Lower leg skin (tissue), 2 donors: ENCODE results near the genes METTL2B, TNPO3 and SMO.

GRCh38 chr7:128027441-128028250, 3.6 kb downstream of the LRRC4 start:
- PRO-cap: no peak
- RAMPAGE, long total RNA, 2 experiments: no peak in any of the 2 experiments

- PRO-cap: no peak
- RAMPAGE, long total RNA, 2 experiments: no peak in any of the 2 experiments
These were observed 30.7 kb upstream of the LRRC4 start for GRCh38 chr7:128061925-128062432.

- PRO-cap: no peak
- RAMPAGE, long total RNA, 2 experiments: no peak in any of the 2 experiments
These were observed 20.3 kb downstream of the RBM28 start for GRCh38 chr7:128323393-128323836.

DNA sequence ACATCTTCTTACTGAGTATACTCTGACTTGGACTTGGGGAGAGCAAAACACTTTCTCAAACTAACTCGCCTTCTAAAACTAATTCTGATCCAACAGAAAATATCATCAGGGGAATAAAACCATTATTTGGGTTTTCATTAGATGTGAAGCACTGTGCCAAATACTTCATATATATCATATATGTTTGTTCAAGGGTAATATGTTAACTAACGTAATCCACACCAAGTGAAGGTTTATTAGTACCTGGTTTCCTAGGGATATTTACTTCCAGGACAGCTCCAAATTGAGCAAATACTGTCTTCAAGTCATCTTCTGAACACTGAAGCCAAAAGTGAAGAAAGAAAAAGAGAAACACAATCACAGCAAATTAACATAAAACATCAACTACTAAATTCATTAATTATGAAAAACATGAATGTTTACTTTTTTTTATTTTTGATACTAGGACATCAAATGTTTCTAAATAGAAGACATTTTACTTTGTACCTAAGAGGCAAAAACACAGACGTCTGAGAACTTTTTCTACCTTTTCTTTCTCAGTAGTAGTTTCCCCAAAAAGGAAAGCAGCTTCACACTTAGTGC, 5.1 kb downstream of the RBM28 start:
- PRO-cap: no peak
- RAMPAGE, long total RNA, 2 experiments: no peak in any of the 2 experiments

- PRO-cap: no peak
- RAMPAGE, long total RNA, 2 experiments: no peak in any of the 2 experiments
These were observed 28.3 kb downstream of the IMPDH1 start for GRCh38 chr7:128381574-128381773.

DNA sequence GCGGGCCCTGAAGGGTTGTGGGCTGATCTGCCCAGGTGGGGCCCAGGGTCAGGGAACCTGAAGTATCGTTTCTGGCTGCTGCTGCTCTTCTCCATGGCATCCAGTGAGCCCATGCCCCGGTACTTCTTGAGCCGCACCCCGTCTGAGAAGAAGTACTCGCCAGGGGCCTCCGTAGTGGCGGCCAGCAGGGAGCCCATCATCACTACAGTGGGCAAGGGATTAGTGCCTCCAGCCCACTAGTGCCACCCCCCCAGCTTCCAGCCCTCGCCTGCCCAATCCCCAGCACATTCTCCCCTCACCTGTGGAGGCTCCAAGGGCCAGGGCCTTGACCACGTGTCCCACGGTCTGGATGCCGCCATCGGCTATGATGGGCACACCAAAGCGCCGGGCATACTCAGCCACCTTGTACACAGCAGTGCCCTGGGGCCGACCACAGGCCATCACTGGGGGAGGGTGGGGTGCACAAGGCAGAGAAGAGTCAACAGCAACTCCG, 14.9 kb downstream of the IMPDH1 start:
- PRO-cap: no peak
- RAMPAGE, long total RNA, 2 experiments: no peak in any of the 2 experiments

GRCh38 chr7:128476356-128477182, at the start of gene METTL2B:
METTL2B (plus strand) TSS chr7:128476748.
- PRO-cap: bidirectional peak, plus-strand start at chr7:128476821, minus-strand start at chr7:128476698
- RAMPAGE, long total RNA, 2 experiments: start-site peak on the plus strand in 2 of 2 experiments, at chr7:128476748-128476792 at its widest, 20 to 251 reads per replicate

DNA sequence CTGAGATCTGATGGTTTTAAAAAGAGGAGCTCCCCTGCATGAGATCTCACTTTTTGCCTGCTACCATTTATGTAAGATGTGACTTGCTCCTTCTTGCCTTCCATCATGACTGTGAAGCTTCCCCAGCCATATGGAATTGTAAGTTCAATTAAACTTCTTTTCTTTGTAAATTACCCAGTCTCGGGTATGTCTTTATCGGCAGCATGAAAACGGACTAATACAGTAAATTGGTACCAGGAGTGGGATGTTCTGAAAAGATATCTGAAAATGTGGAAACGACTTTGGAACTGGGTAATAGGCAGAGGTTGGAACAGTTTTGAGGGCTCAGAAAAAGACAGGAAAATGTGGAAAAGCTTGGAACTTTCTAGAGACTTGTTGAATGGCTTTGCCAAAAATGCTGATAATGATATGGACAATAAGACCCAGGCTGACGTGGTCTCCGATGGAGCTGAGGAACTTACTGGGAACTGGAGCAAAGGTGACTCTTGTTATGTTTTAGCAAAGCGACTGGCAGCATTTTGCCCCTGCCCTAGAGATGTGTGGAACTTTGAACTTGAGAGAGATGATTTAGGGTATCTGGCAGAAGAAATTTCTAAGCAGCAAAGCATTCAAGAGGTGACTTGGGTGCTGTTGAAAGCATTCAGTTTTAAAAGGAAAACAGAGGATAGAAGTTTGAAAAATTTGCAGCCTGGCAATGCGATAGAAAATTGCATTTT, 10.5 kb upstream of the GARIN1A start:
- PRO-cap: no peak
- RAMPAGE, long total RNA, 2 experiments: no peak in any of the 2 experiments

DNA sequence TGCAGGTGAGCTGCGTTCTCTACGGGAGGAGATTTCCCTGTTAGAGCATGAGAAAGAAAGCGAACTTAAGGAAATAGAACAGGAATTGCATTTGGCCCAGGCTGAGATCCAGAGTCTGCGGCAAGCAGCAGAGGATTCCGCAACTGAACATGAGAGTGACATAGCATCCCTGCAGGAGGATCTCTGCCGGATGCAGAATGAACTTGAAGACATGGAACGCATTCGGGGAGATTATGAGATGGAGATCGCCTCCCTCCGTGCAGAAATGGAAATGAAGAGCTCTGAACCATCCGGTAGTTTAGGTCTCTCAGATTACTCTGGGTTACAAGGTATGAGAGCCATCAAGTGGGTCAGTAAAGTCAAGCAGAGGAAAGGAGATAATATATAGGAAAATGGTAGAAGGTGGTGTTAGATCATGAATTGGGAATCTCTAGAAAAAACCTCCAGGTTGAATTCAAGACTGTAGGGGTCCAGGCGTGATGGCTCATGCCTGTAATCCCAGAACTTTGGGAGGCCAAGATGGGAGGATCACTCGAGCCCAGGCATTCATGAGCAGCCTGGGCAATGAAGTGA, 9.5 kb downstream of the CCDC136 start:
- PRO-cap: no peak
- RAMPAGE, long total RNA, 2 experiments: no peak in any of the 2 experiments

DNA sequence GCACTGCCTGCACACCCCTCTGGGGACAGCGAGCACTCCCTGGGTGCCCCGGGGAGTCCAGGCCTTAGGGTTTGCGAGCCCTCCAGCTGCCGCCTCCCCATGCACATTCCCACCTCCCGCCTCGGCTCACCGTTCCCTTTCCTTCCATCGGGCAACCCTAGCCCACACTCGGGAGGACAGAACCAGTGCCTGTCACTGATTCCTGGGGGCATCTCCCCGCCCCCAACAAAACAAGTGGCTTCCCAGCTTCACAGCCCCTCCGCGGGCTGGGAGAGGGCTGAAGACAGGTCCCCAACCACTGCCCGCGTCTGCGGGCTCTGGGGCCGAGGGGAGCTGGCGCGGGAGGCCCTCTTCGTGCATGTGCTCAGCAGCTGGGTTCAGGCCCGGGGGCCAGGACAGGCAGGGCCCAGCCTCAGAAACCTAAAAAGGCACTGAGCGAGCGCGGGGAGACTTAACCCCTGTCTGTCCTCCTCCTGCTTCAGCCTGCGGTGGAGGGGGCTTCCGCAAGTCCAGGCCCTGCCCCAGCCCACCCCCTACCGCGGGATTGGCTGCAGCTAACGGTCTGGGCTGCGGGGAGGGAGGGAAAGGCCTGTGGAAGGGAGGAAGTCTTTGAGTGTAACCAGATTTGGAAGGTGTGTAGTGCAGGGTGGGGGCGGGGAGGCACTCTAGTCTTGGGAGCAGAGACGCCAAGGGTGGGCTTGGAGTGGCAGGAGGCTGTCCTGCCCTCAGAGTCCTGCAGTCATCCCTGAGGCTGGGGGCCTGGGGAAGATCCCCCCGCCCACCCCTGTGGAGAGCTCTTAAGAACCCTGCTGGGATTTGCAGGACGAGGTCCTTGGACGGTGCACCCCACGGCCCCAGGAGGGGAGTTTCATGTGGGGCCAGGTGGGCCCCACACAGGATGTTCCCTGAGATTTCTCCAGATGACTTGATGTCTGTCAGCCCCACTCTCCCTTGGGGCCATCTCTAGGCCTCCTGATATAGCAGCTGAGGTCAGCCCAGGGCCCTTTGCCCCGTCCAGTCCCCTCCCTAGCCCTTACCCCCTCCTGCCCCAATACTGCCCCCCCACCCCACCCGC, 1.3 kb downstream of the FLNC start:
- PRO-cap: unidirectional peak, minus-strand start at position 319 of the sequence; unidirectional peak, plus-strand start at position 622 of the sequence
- RAMPAGE, long total RNA, 2 experiments: no peak in any of the 2 experiments

DNA sequence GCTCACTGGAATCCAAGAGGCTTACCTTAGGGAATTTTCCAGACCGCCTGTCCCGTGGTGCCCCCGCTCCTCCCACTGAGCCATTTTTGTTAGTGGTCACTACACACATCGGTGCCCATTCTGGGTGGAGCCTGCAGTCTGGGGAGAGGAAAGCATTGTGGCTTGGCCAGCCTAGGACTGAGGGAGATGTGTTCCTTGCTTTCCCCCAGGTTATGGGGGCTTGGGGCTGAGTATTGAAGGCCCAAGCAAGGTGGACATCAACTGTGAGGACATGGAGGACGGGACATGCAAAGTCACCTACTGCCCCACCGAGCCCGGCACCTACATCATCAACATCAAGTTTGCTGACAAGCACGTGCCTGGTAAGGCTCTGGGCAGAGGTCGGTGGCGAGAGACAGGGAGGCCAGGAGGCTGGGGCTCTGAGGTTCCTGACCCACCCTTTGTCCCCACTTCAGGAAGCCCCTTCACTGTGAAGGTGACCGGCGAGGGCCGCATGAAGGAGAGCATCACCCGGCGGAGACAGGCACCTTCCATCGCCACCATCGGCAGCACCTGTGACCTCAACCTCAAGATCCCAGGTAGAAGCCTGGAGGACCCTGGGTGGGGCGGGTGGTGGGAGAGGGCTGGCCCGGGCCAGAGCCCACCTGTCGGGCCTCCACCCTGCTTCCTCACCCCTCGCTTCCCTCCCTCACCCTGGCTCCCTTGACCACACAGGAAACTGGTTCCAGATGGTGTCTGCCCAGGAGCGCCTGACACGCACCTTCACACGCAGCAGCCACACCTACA, 9.2 kb upstream of the ATP6V1F start:
- PRO-cap: no peak
- RAMPAGE, long total RNA, 2 experiments: no peak in any of the 2 experiments

DNA sequence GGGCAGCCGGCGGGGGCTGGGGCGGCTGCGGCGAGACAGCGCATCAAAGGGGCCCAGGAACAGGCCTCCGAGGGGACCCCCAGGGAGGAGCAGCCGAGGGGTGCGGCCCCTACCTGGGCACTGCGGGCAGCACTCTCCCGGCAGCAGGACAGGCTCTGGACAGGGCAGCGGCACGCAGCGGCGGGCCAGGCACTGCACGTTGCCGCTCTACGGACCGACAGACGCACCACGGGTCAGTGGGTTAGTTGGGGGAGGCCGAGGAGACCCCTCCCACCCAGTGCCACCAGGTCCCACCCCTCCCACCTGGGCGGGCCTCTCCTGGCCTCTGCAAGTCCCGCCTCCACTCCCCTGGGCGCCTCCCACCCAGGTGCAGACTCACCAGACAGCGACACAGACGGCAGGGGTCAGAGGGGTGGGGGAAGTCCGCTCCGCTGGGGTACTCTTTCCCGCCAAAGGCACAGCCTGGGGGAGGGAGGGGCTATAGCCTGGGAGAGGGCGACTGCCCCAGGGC, 19.4 kb downstream of the KCP start:
- PRO-cap: no peak
- RAMPAGE, long total RNA, 2 experiments: no peak in any of the 2 experiments

DNA sequence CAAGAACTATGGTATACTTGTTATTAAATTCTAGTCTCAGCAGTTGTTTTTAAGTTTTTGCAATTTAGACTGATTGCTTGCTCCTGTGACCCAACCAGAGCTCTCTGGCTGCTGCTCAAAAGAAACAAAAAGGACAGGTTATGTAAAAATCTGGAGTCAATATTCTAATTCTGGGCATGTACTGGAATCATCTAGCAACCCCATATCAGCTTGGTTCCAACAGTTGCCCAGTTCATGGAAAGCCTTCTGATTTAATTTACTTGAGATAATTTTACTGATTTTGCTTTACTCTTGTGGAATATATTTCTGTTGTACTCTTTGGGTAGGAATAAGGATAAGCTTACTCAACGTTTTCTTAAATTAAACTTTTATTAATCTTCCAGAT, 10.2 kb downstream of the KCP start:
- PRO-cap: no peak
- RAMPAGE, long total RNA, 2 experiments: no peak in any of the 2 experiments

GRCh38 chr7:129054361-129055438, at the start of gene TNPO3:
TNPO3 (minus strand) TSS chr7:129055111.
- PRO-cap: bidirectional peak, plus-strand start at chr7:129054626, minus-strand start at chr7:129054494; bidirectional peak, plus-strand start at chr7:129055226, minus-strand start at chr7:129054900
- RAMPAGE, long total RNA, 2 experiments: start-site peak on the minus strand in 2 of 2 experiments, at chr7:129054892-129055129 at its widest, 61 to 133 reads per replicate

DNA sequence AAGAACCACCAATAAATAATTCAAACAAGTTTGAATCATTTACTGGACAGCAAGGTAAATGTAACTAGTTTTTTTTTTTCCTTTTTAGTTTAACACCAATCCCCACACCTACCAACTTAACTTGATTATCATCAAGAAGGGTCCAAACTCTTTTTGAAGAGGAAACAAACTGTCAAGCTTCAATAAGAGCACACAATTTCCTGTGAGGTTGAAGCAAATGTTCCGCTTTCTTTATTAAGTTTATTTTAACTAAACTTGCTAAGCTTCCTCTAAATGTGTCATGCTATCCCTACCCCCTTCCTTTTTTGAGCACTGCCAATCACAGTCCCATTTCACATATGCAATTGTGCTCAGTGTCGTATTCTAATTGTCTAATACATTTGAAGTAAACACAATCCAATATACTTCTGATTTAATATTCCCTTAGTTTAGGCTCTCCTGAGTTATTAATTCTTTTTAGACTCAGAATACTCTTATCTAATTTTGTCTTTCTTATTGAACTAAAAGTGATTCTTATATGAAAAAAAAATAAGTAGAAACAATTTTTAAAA, 7.2 kb upstream of the TSPAN33 start:
- PRO-cap: no peak
- RAMPAGE, long total RNA, 2 experiments: no peak in any of the 2 experiments

DNA sequence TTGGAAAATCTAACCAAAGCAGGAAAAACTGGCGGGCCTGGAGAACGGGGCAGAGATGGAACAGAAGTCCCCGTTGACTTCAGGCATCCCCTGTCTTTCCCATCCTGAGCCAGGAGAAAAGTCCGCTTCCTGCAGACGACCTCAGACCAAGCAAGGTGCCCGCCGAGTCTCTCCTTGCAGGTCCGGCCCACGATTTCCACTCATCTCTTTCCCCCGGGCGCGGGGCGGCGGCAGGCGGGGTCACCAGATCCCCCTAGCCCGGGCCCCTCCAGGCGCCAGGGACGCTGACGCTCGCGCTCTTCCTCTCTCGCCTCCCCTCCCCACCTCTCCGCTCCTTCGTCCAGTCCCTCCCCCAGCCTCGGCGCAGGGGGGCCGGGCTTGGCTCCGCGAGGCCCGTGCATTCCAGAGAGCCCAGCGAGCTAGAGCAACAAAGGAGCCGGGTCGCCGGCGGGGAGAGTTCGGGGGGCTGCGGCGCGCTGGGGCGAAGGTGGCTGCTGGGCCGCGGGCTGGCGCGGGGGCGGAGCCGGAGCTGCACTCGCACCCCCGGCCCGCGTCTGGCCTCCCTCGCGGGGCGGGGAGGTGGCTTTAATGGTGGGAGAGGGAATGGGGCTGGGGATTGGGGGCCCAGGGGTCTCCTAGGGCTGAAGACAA, at the start of gene SMO:
Gene SMO, plus strand, starts transcription at position 400 of the 651 bp plus-strand sequence.
- PRO-cap: bidirectional peak, plus-strand start at position 430 of the sequence, minus-strand start at position 330 of the sequence
- RAMPAGE, long total RNA, 2 experiments: no peak in any of the 2 experiments

GRCh38 chr7:129370669-129371163, 63.5 kb upstream of the STRIP2 start:
- PRO-cap: no peak
- RAMPAGE, long total RNA, 2 experiments: no peak in any of the 2 experiments

- PRO-cap: no peak
- RAMPAGE, long total RNA, 2 experiments: no peak in any of the 2 experiments
These were observed 9.4 kb downstream of the STRIP2 start for GRCh38 chr7:129443580-129444173.

DNA sequence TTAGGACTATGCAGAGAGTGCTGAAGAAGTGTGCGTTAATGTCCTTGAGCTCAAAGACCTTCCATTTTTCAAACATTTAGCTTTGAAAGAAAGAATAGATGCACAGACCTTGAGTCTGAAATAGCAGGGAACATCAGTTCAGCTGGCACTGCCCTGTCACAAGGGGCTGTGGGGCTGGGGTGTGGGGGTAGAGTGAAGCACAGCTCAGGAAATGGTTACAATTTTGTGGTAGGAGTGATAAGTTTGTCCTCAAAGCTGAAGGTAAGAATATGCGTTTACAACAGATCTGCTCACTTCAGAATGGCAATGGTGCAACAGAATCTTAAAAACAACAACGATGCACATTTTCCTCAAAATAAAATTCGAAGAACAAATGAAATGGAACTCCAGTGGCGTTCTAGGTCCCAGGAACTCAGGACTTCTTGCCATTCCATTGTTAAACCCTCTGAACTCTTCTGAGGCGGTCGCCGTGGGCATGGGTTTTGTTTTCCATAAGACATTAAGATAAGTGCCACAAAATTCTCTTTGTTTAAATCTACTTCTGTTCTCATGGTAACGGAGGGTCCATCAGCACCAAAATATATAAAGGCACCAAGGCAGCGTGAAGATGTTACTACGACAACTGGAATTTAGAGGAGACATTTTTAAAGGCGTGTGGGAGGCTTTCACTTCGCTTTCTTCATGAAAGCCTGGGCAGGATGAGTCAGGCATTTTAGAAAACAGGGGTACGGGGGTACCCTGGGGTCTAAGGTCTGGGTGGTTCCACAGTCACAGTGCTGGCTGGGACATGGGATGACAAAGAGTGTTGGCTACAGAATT, 33.8 kb downstream of the SMKR1 start:
- PRO-cap: no peak
- RAMPAGE, long total RNA, 2 experiments: no peak in any of the 2 experiments

DNA sequence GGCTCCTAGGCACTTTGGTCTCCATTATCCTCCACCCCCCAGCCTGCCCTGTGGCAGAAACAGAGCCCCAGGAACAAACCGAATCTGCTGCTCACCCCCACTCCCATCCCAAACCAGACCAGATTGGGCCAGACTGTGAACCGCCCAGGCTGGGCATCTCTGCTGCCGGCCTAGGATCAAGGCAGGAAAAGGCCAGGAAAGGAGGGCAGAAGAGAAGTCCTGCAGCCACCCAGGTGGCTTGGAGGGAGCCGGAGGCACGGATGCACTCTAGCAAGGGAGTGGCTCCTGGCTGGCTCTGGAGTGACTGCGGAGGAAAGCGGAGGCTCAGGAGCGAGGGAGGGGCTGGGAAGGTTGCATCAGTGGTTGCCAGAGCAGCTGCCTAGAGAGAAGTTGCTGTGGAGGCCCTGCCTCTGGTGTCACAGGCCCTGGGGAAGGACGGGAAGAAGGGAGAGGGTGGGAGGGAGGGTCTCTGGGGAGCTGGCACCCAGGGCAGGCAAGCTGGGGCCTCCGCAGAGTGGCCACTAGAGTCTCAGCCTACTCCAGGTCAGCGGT, 164.0 kb downstream of the NRF1 start:
- PRO-cap: no peak
- RAMPAGE, long total RNA, 2 experiments: no peak in any of the 2 experiments